Peyer's patch (tissue), 4 donors: ENCODE measurements around a stretch of chr10.

- PRO-cap = no peak
- RAMPAGE, long total RNA, 4 experiments = no peak in any of the 4 experiments
Observed at GRCh38 chr10:95422194-95422881, 131.5 kb upstream of the PDLIM1 start.

DNA sequence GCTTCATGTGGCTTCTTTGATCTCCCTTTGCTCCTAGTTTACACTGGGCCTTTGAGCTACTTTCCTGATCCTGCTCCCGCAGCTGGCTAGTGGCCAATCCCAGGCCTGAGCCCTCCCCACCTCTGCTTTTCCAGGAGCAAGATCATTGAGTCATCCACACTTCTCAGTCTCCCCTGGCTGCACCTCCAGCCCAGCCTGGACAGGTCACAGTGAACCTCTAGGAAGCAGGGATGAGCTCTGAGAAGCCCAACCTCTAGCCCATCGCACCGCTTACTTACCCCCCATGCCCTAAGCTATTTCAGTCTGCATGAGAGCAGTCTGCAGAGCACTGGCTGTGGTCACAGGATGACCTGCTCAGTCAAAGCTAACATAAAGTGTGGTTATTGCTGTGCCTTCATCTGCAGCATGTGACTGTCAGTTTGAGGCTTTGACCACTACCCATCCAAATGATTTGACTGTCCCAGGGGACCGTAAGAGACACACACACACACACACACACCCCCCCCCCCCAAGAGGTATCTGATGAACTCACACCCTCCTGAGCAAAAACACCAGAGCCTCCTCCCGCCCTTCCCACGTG lies 129.2 kb downstream of the SORBS1 start:
- PRO-cap = no peak
- RAMPAGE, long total RNA, 4 experiments = no peak in any of the 4 experiments

DNA sequence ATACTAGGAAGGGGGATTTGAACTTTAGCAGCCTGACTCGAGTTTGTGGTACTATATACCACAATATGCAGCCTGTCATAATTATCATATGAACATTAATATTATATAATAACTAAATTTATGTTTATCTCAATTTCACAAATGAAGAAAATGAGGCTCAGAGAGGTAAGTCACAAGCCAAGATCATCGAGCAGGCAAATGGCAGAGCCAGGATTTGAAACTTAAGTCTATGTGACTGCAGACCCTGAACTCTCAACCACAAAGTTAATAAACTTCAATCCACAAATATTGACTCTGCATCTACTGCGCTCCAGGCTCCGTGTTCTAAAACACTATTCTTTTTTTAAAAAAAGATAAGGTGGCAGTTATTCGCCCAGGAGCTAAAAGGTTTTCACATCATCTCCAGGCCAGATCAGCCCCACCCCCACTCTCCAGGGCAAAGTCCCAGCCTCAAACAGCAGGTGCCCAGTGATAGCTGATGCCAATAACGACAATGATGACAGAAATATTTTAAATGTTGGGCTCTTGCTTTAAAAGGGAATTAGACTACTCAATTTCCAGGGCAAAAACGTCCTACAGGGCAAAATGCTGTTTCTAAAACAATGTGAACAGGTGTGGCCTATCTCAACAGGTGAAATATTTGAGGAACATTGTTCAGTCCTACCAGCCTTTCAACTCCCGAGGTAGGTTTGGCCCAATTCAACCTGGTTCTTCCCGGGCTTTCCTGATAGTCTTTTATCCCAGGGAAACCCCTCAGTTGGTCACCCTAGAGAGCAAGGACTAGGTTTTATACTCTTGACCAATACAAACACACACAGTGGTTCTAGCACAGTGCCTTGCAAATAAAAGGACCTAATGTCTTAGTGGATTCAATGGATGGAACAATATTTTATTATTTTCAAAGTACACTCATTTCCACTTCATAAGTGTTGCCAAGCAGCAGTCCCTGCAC lies 85.2 kb downstream of the SORBS1 start:
- PRO-cap = no peak
- RAMPAGE, long total RNA, 4 experiments = no peak in any of the 4 experiments

DNA sequence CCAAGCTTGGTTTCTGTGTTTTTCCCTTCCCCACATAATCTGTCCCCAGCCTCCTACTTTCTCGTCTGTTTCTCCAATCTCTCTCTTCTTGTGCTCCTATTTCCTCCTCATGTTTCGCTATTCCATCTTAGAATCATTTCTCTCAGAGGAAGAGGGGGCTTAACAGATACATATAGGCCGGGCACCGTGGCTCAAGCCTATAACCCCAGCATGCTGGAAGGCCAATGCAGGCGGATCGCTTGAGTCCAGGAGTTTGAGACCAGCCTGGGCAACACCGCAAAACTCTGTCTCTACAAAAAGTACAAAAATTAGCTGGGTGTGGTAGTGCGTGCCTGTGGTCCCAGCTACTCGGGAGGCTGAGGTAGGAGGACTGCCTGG lies 3.4 kb downstream of the SORBS1 start:
- PRO-cap = no peak
- RAMPAGE, long total RNA, 4 experiments = no peak in any of the 4 experiments

GRCh38 chr10:95697378-95697973 lies 3.7 kb upstream of the TCTN3 start:
- PRO-cap = no peak
- RAMPAGE, long total RNA, 4 experiments = no peak in any of the 4 experiments

GRCh38 chr10:95755412-95755889 lies 512 bp upstream of the ENTPD1 start:
- PRO-cap = unidirectional peak, plus-strand start at chr10:95755706; unidirectional peak, plus-strand start at chr10:95755745
- RAMPAGE, long total RNA, 4 experiments = start-site peak on the plus strand in 1 of 4 experiments, at chr10:95755665-95755684 at its widest, 11 reads per replicate

DNA sequence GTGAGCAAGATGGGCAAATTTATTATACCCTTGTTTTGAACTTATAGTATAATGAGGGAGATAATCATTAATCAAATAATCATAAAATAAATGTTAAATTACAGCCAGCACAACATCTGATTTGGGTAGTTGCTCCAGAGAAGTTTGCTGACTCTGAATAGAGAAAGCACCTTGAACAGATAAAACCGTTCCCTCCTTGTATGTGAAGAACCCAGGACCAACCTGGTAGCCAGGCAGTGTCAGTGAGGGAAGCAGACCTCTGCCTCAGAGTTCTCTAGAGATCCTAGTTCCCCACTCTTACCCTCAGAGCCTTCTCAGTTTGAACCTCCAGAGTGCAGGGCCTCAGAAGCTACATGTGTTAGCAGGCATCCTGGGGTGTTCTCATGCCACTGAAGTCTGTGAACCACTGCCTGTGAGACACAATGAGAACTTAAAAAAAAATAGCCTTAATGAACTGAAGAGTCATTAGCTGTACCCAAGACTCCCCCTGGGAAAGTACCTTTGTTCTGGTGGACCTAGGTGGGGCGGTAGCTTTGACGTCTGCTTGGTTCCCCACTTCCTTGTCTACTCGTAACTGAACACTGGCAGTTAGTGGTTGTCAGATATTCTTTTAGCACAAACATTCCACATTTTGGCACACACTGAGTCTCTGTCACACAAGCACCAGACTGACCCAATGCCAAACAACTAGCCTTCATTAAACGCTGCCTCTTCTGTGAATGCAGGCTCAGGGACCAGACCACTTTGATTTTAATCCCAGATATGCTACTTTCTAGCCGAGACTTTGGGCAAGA lies 75.6 kb upstream of the CC2D2B start:
- PRO-cap = bidirectional peak, plus-strand start at position 637 of the sequence, minus-strand start at position 398 of the sequence
- RAMPAGE, long total RNA, 4 experiments = no peak in any of the 4 experiments

DNA sequence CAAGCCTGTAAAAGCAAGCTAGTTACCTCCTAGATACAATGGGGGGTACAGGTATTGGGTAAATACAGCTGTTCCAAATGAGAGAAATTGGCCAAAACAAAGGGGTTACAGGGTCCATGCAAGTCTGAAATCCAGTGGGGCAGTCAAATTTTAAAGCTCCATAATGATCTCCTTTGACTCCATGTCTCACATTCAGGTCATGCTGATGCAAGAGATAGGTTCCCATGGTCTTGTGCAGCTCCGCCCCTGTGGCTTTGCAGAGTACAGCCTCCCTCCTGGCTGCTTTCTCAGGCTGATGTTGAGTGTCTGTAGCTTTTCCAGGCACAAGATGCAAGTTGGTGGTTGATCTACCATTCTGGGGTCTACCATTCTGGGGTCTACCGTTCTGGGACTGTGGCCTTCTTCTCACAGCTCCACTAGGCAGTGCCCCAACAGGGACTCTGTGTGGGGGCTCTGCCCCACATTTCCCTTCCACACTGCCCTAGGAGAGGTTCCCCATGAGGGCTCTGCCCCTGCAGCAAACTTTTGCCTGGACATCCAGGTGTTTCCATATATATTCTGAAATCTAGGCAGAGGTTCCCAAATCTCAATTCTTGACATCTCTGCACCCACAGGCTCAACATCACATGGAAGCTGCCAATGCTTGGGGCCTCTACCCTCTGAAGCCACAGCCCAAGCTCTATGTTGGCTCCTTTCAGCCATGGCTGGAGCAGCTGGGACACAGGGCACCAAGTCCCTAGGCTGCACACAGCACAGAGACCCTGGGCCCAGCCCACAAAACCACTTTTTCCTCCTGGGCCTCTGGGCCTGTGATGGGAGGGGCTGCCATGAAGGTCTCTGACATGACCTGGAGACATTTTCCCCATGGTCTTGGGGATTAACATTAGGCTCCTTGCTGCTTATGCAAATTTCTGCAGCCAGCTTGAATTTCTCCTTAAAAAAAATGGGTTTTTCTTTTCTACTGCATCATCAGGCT lies 33.3 kb upstream of the CC2D2B start:
- PRO-cap = no peak
- RAMPAGE, long total RNA, 4 experiments = no peak in any of the 4 experiments

GRCh38 chr10:96059235-96059816 lies 15.9 kb downstream of the CCNJ start:
- PRO-cap = no peak
- RAMPAGE, long total RNA, 4 experiments = start-site peak on the plus strand in 1 of 4 experiments, at chr10:96059607-96059724 at its widest, 5 reads per replicate

GRCh38 chr10:96139233-96139864 lies 9.3 kb downstream of the ZNF518A start:
- PRO-cap = no peak
- RAMPAGE, long total RNA, 4 experiments = start-site peak on the plus strand in 1 of 4 experiments, at chr10:96139522-96139547 at its widest, 17 reads per replicate

GRCh38 chr10:96257760-96258549 lies 13.4 kb downstream of the BLNK start:
- PRO-cap = no peak
- RAMPAGE, long total RNA, 4 experiments = no peak in any of the 4 experiments

- PRO-cap = no peak
- RAMPAGE, long total RNA, 4 experiments = no peak in any of the 4 experiments
Observed at GRCh38 chr10:96559862-96560533, 26.8 kb downstream of the TM9SF3 start.

GRCh38 chr10:96567432-96567905 lies 19.3 kb downstream of the TM9SF3 start:
- PRO-cap = no peak
- RAMPAGE, long total RNA, 4 experiments = no peak in any of the 4 experiments

GRCh38 chr10:96673289-96674130 lies 46.8 kb downstream of the PIK3AP1 start:
- PRO-cap = no peak
- RAMPAGE, long total RNA, 4 experiments = no peak in any of the 4 experiments

DNA sequence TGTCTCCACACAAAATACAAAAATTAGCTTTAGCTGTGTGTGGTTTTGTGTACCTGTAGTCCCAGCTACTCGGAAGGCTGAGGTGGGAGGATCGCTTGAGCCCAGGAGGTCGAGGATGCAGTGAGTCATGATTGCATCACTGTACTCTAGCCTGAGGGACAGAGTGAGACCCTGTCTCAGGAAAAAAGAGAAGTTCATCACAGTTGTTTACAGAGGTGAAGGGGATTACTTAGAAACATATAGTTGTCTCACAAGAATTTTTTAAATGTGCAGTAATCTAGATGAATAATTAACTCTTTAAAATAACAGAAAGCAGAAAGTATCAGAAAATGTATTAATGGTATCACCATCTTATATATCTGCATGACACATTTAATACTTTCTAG lies 8.9 kb downstream of the LCOR start:
- PRO-cap = no peak
- RAMPAGE, long total RNA, 4 experiments = no peak in any of the 4 experiments

GRCh38 chr10:96898440-96899055 lies 66.5 kb downstream of the LCOR start:
- PRO-cap = no peak
- RAMPAGE, long total RNA, 4 experiments = no peak in any of the 4 experiments

- PRO-cap = no peak
- RAMPAGE, long total RNA, 4 experiments = no peak in any of the 4 experiments
Observed at GRCh38 chr10:96935861-96936318, 103.8 kb downstream of the LCOR start.

GRCh38 chr10:96954971-96955675 lies 123.0 kb downstream of the LCOR start:
- PRO-cap = no peak
- RAMPAGE, long total RNA, 4 experiments = no peak in any of the 4 experiments

DNA sequence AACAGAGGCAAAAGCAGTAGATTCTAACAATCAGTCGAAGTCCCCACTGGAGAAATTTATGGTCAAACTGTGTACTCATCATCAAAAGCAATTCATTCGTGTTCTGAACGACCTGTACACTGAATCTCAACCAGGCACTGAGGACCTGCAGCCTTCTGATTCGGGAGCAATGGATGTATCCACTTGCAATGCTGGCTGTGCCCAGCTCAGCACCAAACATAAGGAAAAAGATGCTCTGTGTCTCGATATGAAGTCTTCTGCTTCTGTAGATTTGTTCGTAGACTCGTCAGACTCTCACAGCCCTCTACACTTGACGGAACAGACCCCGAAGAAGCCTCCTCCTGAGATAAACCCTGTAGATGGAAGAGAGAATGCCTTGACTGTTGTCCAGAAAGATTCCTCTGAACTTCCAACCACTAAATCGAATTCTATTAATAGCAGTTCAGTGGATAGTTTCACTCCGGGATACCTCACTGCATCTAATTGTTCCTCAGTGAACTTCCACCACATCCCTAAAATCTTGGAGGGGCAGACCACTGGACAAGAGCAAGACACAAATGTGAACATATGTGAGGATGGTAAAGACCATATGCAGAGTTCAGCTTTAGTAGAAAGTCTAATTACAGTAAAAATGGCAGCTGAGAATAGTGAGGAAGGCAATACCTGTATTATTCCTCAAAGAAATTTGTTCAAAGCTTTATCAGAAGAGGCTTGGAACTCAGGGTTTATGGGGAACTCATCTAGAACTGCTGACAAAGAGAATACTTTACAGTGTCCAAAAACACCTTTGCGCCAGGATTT lies 148.9 kb downstream of the LCOR start:
- PRO-cap = no peak
- RAMPAGE, long total RNA, 4 experiments = start-site peak on the plus strand in 2 of 4 experiments, centred at positions 140 to 193 of the sequence, 22 to 51 reads per replicate

- PRO-cap = unidirectional peak, plus-strand start at chr10:97170558
- RAMPAGE, long total RNA, 4 experiments = no peak in any of the 4 experiments
Observed at GRCh38 chr10:97170254-97170831, 15.4 kb downstream of the SLIT1 start.